Pericardium fibroblast (primary cell): ENCODE results near the gene TXNDC11.

GRCh38 chr16:11682385-11683489 lies 14.5 kb downstream of the SNN start:
- RAMPAGE, long total RNA: no peak

GRCh38 chr16:11691392-11692316 lies 23.4 kb downstream of the SNN start:
- RAMPAGE, long total RNA: no peak

DNA sequence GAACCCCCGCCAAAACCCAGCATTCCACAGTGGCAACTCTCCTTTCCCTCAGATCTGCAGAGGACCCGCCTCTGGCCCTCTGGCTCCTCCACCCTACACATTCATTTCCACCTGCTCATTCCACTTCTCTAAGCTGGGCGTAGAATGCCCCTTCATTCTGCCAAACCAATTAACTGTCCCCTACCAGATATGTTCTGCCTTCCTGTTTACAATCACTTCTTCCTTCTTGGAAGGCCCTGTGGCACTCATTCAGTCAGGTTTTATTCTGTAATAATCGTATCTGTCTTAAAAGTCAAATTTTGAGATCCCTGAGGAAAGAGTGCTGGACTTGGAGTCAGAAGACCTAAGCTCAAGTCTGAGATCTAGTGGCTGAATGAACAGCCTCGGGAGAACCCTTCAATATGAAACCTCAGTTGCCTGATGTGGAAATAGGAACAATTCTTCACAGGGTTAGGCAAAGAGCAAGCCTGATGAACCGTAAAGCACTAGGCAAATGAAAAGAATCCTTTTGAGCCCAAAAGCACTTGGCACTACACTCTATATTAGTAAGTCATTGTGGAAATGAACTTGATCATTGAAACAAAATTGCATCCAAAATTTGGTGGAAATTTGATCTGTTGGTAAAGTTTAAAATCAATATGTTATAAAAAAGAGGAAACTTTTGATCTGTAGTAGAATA lies 20.3 kb downstream of the TXNDC11 start:
- RAMPAGE, long total RNA: no peak

DNA sequence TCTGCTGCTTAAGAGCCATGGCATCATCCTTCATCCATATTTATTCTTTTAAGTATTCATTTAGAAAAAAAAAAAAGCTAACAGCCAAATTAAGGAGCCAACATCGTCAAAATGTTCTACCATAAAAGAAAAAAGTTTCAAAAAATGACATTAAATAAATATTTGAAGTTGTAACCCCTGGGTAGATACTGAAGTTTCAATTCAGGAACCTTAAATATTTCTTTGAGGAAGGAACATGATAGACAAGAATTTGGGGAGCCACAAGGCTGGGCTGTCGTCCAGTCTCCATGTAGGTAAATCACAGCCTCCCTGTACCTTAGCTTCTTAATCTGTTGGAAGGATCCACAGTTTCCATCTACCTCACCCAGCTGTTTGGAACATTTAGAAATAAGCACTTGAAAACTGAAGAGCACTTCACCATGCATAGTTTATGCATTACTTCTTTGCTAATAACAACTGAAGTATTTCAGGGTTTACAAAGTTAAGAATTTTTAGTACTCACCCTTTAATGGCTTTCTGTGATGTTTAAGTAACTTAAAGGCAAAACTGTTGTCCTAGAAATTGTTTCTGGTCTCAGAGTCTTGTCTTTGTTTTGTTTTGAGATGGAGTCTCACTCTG lies 17.3 kb downstream of the TXNDC11 start:
- RAMPAGE, long total RNA: no peak

- RAMPAGE, long total RNA: no peak
These were observed 3.6 kb downstream of the TXNDC11 start for GRCh38 chr16:11739067-11739470.

- RAMPAGE, long total RNA: no peak
These were observed at the start of gene TXNDC11 for GRCh38 chr16:11741917-11742923. Gene TXNDC11 (minus strand): TSS chr16:11742857.

- RAMPAGE, long total RNA: no peak
These were observed 9.5 kb downstream of the RSL1D1 start for GRCh38 chr16:11841830-11842321.

DNA sequence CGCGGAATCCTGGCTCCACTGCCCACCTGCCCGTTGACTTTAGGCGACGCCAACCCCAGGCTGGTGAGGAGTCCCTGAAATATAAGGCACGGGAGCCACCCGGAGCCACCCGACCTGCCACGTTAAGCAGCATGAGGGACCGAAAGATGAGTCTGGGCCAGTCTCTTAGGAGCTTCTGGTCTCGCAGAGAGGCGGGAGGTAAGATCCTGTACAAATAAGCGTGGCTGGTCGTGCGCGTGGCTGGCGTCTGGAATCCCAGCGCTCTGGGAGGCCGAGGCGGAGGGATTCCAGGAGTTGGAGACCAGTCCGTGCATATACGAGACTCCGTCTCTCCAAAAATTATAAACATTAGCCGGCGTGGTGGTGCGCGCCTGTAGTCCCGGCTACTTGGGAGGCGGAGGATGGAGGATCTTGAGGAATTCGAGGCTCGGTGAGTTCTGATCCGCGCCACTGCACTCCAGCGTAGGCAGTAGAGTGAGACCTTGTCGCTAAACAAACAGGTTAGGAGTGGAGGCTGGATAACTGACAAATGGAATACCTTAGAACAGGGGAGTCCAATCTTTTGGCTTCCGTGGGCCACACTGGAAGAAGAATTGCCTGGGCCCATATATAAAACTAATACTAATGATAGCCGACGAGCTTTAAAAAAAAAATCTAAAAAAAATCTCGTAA lies 684 bp upstream of the RSL1D1 start:
- RAMPAGE, long total RNA: no peak

DNA sequence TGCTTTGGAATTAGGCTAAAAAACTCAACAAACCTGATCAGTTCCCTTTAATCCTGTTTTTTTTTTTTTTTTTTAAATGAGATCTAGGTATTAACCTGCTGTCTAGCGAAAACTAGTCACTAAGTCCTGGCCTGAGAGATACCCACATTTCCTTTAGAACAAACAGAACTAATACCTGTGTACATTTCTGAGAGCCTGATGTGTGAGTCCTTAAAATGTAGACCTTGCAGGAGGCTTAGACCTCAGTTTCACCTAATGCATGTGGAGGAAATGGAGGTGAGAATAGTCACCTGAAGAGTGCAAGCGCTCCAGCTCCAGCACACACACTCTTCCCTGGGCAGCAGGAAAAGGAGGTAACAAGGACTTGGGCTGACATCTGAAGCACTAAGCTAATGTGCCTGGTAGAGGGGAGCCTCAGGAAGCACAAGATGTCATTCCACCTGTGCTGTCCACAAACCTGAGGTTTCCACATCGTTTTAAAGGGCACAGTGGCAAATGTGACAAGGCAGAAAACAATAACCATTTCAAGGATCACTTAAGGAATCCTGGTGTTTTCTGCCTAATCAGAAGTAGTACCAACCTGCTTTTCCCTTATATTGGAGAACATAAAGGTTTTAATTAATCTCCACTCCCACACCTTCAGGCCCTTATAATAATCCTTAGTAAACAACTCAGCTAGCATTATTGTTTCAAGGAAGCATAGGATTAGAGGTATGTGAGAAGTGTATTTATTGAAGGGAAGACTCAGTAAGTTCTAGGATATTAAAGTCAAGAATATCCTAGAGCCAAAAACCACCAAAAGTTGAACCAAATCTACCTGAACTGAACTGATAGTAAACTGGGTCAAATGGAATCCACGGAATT lies 17.2 kb upstream of the RSL1D1 start:
- RAMPAGE, long total RNA: no peak

GRCh38 chr16:12036967-12037442 lies 60.5 kb downstream of the SNX29 start:
- RAMPAGE, long total RNA: no peak

GRCh38 chr16:12126230-12126712 lies 149.7 kb downstream of the SNX29 start:
- RAMPAGE, long total RNA: no peak

- RAMPAGE, long total RNA: no peak
These were observed 330.6 kb downstream of the SNX29 start for GRCh38 chr16:12307178-12307551.

- RAMPAGE, long total RNA: no peak
These were observed 395.8 kb downstream of the SNX29 start for GRCh38 chr16:12372246-12372854.

DNA sequence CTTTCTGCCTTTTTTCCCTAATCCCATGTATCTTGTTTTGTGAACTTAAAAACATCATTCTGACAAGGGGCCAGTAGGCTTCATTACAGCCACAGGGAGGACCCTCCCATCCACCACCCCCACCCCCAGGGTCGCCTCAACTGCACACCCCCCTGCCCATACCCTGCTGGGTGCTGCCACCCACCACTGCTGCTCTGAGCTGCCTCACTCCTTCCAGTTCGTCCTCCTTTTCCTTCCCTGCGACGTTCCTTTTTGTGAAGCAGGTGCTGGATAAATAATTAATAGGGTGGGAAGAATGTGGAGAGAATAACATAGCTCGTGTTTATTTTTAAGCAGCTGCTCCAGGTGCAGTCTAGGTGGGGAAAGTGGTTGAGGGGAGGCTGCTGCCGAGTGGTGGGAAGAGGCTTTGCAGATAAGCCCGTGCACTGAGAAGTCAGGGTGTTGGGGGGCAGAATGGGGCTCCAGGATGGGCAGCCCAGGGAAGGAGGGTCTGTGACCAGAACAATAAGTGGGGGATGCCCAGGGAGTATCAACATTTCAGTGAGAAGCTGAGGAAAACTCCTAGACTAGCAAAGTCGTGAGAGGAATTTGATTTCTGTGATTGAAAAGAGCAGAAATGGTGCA lies 300.6 kb downstream of the CPPED1 start:
- RAMPAGE, long total RNA: no peak

GRCh38 chr16:12536242-12536523 lies 267.5 kb downstream of the CPPED1 start:
- RAMPAGE, long total RNA: no peak

DNA sequence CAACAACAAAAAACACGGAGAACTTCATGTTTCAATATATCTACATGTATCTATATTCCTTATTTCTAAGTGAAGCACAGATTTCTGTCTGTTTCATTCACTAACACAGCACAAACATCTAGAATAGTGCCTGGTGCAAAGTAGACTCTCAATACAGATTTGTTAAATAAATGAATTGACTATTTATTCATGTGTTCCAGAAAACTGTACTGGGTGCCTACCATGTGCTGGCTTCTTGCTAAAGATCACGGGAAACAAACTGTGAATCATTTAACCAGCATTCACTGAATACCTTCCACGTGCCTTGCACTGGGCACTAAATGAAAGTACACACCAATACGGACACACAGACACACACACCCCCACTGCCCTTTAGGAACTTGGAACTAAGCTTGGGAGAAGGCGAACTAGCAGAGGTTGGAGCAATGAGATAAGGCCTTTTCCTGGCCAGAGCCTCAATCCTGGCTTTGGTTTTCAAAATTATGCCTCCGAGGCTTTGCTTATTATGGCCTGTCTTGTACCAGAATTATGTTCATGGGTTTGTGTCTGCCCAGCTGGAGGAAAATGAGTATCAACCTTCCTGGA lies 32.5 kb downstream of the CPPED1 start:
- RAMPAGE, long total RNA: no peak

- RAMPAGE, long total RNA: no peak
These were observed 66.6 kb upstream of the MRTFB start for GRCh38 chr16:14004433-14004940.

DNA sequence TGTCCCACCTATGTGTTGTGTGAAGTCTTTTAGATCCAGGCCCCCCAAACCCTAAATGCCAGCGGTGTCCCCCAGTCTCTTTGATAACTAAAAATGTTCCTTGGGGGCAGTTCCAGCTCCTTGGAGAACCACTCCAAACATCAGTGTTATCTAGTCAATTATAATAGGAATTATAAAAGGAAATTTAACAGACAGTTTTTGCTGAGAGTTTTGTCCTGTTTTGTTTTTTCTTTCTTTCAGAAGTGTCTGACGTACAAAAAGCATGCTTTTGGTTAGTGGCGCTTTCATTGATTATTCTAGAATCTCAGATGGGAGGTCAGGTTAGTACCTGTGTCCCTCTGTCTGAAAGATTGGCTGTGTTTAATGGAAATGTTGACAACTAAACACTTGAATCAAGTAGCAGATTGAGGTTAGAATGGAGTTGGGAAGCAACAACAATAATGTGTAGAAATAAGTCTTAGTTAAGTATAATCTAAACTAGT lies 2.2 kb downstream of the MRTFB start:
- RAMPAGE, long total RNA: no peak

DNA sequence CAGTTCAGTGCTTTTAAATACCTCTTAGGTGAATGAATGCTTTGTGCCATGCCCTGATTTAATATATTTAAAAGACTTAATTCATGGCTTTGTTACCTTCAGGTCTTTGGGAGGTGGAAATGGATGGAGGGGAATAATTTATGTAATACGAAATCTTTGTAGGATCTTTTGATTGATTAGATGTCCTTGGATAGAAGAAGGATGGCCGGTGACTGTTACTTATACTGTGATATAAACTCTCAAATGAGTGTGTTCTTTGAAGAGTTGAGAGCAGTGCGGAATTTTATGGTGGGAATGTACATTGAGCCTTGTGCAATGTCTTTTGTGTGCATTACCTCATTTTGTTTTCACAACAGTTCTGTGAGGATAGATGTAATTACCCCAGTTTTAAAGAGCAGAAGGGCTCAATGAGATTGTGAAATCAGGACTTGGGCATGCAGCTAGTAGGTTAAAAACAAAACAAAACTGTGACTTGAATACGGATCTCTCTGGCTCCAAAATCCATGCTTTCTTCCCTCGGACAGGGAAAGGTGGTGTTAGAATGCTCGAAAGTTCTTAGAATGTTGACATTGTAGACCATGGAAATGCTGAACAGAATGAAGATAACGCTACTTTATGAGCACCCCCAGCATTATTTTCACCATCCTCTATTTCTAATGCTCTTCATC lies 16.9 kb downstream of the MRTFB start:
- RAMPAGE, long total RNA: no peak

DNA sequence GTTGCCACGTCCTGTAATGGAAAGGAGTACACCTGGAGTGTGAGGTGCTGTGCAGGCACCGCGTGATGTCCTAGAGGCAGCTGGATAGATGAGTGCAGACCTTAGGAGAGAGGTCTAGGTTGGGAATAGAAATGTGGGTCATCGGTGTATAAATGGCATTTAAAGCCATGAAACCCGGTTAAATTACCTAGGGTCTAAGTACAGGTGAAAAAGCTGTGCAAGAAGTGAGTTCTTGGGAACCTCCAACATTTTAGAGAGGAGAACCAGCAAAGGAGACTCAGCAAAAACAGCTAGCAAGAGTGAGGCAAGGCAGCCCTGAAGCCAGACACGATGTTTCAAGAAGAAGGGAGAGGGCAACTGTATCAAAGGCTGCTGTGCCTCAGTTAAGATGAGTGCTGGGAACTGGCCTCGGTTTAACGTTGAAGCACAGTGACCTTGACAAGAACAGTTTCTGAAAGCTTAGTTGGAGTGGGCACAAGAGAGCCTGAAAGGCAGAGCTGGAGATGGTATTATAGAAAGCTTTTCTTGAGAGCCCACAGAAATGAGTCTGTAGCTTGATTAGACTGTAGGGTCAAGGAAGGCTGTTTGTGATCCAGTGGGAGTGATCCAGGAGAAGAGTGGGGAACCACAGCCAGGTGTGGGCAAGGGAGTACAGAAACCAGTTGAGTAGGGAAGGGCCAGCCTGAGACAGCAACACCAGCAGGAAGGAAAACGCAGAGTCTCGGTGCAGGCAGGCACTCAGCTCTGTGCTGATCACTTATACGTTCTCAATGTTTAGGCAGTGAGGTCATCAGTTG lies 166.1 kb downstream of the MRTFB start:
- RAMPAGE, long total RNA: no peak